Measurements from ENCODE around the genes CCDC120, GAGE10 and GAGE12H.

DNA sequence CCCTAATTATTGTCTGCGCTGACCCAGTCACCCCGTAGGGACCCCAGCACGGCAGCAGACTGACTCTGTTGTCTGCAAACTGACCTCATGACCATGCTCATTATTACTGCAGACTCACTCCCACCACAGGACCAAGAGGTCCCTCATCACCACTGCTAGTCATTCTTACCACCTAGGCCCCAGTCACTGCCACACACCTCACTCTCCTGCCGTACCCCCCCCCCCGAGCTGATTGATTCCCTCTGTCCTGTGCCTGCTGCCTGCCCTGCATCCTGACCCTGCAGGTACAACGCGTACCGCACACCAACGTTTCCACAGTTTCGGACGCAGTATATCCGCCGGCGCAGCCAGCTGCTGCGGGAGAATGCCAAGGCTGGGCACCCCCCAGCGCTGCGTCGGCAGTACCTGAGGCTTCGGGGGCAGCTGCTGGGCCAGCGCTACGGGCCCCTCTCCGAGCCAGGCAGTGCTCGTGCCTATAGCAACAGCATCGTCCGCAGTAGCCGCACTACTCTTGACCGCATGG, 1.2 kb downstream of the WDR13 start:
- PRO-cap = no peak

DNA sequence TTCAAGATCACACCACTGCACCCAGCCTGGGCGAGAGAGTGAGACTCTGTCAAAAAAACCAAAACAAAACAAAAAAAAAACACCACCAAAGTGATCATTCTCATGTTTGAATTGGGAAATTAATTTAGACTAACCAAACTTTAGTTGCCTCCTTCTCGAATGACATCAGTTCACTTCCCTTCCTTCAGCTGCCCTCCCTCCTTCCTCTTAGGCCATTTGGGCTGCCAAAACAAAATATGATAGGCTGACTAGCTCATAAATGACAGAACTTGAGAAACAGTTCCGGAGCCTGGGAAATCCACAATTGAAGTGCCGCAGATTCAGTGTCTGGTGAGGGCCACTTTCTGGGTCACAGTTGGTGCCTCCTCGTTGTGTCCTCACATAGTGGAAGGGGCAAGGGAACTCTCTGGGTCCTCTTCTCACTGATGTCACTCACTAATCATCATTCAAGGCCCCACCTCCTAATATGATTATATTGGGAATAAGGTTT, 16.1 kb upstream of the WAS start:
- PRO-cap = no peak

DNA sequence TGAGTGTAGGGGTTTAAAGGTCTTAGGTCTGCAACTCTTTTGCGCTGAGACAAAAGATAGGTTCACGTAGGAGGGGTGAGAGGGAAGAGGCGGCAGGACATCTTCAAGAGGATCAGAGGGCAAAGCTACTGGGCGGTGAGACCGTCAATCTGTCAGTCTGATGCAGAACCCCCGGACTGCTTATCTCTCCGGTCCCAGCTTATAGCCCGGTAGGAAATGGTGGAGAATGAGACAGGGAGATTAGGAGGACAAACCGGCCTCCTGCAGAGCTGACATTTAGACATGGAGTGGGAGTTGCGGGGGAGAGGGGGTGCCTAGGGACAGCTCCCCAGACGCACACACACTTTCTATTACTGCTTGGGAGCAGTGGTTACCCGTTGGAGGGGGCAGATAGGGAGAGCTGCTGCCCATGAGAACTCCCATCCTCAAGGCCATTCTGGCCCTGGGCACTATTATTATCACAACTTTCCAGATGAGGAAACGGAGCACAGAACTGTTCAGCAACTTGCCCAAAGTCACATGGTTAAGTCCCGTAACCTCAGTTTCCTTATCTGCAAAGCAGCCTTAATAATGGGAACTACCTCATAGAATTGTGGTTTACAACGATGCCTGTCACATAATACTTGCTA, 1.2 kb upstream of the HDAC6 start:
- PRO-cap = no peak

GRCh38 chrX:48801168-48801858, 554 bp upstream of the HDAC6 start:
- PRO-cap = bidirectional peak, plus-strand start at chrX:48801396, minus-strand start at chrX:48801346; bidirectional peak, plus-strand start at chrX:48802037, minus-strand start at chrX:48801676

DNA sequence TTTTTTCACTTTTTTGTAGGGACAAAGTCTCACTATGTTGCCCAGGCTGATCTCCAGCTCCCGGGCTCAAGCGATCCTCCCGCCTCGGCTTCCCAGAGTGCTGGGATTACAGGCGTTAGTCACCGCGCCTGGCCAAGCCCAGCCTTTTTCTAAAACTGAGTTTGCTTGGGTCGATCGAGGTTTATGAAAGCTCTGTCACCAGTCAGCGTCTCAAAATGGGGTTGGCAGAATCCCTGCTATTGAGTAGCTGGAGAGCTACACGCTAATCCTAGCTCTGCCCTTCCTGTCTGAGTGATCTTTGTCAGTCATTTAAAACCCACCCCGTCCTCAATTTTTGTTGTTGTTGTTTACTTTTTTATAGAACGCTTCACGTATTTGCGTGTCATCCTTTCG, 1.4 kb upstream of the OTUD5 start:
- PRO-cap = unidirectional peak, minus-strand start at position 99 of the sequence; unidirectional peak, minus-strand start at position 157 of the sequence

DNA sequence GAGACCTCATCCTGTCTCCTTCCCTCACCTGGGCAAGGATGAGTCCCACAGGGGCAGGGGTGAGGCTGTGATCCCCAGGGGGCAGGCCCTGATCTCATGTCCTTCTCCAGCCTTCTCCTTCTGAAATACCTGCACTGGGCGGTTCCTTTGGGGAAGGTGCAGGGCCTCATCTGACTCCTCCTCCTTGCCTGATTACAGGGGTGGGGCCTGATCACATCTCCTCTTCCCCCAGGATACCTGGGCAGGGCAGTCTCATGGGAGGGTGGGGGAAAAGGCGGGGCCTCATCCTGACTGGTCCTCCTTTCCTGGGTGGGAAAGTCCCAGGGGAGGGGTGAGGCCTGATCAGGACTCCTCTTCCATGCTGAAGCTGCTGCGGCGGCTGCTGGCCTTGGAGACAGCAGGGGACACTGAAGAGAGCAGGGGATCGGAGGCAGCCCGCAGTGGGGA, 13.3 kb downstream of the TFE3 start:
- PRO-cap = no peak

- PRO-cap = unidirectional peak, plus-strand start at chrX:49059015
Observed at GRCh38 chrX:49058681-49059141, at the start of gene CCDC120. CCDC120 (plus strand) TSS chrX:49058999.

DNA sequence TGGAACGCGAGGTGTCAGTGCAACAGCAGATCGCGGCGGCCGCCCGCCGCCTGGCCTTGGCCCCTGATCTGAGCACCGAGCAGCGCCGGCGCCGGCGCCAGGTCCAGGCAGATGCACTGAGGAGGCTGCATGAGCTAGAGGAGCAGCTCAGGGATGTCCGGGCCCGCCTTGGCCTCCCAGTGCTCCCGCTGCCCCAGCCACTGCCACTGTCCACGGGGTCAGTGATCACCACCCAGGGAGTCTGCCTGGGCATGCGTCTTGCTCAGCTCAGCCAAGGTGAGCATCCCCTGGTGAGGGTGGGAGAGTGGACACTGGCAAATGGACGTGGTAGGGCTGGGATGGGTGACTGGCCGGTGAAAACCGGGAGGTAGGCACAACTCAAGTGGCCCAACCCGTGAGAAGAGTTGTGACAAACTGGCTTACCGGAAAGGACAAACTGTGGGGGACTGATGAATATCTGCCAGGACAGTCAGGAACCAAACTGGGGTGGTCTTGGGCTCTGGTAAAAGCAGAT, 5.6 kb downstream of the CCDC120 start:
- PRO-cap = no peak

DNA sequence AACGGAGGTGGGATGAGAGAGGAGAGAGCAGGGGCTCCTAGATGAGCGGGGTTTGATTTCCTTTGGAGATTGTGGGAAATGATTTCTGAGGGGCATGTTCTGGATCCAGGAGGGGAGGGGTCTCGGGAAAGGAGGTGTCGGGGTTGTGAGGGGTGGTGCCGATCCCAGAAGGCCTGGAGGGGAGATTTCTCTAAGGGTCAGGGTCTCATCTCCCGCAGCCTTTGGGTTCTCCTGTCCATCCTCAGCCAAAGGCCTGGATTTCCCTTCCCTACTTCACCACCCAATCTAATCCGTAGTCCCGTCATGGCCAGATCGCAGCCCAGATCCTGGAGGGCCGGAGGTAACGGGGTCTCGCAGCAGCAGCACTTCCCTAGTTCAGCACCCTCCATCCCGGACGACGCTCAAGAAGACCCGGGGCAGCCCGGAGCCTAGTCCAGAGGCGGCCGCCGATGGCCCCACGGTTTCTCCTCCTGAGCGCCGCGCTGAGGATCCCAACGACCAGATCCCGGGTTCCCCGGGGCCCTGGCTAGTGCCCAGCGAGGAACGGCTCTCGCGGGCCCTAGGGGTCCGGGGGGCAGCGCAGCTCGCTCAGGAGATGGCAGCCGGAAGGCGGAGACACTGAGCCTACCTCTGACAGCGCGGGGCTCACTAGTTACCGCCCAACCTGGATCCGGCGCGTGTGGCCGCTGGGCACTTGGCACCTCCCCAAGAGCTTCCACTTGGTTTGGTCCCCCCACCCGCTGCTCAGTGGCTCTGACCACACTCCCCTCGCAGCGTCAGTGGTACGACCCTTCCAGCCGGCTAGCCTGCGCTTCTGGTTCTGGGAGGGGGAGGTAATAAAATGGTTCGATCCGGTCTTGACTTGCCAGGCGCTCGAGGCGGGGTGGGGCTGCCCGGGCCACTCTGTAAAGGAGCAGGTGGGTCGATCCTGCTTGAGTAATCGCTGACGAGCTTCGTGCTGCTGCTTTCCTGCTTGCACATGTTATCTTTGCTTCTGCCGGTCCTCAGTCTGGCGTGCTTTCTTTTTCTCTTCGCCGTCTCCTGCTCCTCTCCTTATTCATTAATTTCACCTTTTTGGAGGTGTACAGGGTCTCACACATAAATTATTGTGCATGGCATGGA, 3.6 kb downstream of the MAGIX start:
- PRO-cap = bidirectional peak, plus-strand start at position 935 of the sequence, minus-strand start at position 778 of the sequence

GRCh38 chrX:49303196-49303939, at the start of gene GAGE10:
GAGE10 (plus strand) TSS chrX:49303646.
- PRO-cap = no peak

GRCh38 chrX:49579639-49580006, at the start of gene GAGE12H:
GAGE12H (plus strand) TSS chrX:49579949.
- PRO-cap = no peak

- PRO-cap = no peak
Observed at GRCh38 chrX:49881254-49881643, 2.0 kb downstream of the USP27X start.

DNA sequence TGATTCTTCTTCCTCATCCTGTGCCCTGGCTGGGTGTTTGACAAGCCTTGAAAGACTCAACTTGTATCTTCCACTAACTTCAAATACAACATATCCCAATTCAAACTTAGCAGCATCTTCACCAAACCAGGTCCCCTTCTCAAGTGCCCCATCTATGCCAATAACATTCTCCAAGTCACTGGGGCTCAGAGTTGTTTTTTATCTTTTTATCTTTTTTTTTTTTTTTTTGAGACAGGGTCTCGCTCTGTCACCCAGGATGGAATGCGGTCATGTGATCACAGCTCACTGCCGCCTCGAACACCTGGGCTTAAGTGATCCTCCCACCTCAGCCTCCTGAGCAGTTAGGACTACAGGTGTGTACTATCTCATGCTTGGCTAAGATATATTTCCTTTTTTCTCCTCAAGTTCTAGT, 153.8 kb upstream of the DGKK start:
- PRO-cap = no peak

GRCh38 chrX:50643908-50644071, 170.2 kb downstream of the SHROOM4 start:
- PRO-cap = no peak

GRCh38 chrX:51891710-51892756, 1.4 kb upstream of the MAGED1 start:
- PRO-cap = no peak

DNA sequence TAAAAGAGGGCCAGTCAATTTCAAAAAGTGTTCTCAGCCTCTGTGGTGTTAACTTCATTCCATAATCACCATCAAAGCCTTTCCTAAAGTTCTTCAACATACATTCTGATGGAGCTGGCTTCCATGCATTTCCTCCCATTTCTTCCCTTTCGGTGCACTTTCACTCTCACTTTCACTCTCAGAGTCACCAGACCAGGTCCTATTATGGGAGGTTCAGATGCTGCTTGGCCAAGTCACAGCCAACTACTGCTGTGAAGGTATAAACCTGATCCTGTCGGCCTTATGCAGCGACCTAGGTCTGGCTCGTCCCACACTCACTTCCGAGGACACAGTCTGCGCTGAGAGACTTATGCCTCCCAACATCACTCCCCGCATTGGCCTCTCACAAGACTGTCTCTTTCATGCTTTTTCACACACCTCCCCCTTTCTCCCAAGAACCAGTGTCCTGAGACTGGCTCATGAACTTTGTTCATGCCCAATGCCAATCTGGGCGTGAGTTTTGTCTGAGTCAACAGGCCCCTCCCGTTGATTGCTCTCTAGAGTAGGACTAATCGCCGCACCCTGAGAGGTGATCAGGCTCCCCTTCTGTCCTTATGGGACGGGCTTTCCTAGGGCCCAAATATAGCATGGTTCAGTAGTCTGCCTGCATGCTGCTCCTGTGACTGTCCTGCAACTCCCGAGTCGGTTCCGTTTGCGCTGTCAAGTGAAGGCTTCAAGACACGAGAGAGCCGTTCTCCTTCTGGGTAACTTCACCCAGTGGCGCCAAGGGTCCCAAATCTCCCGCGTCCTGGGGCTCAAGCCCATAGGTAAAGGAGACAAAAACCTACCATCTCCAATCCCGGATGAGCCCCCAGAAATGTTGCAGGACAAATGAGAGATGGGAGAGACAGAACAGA, 60.9 kb upstream of the XAGE1B start:
- PRO-cap = no peak

DNA sequence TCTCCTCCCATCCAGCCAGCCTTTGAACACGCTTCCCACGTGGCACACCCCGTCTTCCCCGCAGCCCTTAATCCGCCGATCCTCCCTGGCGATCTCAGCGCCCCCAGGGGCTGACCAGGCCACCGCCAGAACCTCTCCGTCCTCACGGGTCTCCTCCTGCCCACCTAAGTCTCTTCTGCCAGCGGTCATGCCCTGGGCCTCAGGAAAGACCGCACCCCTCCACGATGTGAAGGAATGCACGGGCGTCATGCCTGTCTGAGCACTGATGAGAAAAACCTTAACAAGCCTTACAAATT, 23.0 kb downstream of the FAM156A start:
- PRO-cap = unidirectional peak, minus-strand start at position 177 of the sequence

DNA sequence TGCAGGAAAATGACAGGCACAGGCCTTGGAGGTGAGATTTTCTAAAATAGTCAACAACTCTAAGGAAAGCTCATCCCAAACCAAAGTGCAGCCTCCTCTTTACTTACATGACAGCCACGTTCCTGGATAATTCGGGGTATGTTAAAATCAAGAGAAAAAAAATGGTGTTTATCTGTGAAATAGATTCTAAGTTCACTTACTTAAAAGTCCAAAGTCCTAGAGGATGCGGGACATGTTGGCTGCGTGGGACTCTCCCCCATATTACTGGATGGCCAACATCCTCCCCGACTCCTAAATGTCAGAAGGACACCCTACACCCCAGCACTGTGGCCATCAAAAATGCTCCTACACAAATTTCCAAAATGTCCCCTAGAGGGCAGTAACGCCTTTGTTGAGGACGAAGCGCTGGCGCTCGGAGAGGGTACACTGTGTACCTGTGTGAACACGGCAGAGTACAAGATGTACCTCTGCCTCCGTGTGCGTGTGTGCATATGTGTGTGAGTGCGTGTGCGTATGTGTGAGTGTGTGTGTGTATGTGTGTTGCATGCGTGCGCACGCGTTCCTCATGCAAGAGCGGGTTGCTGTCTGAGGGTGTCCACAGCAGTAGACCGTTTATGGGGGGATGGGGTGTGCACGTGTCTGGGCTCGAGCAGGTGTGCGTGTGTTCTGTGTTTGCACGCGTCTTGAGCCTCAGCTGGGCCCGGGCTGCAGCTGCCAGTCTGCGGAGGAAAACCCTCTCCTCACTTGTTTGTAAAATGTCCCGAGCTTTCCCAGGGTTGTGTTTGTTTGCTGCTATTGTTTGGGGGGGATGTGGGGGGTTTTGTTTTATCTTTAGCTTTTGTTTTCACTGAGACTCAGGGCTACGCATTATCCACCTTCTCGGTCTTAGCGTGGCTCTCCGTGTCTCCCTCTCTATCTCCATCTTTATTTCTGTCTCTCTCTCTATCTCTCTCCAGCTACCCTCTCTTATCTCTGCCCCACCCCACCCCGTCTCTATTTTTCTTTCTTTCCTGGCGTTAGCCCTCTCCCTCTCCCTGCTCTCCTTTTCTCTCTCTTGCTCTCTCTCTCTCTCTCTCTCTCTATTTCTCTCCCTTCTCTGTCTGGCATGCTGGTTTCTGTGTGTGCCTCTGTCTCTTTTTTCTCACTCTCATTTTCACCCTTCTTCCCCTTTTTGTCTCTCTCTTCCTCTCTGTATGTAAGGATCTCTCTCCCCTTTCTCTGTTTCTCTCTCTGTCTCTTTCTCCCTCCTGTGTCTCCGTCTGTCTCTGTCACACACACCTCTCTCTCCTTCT, 10.4 kb upstream of the TSPYL2 start:
- PRO-cap = no peak

GRCh38 chrX:53087685-53087936, 5.4 kb downstream of the TSPYL2 start:
- PRO-cap = no peak

DNA sequence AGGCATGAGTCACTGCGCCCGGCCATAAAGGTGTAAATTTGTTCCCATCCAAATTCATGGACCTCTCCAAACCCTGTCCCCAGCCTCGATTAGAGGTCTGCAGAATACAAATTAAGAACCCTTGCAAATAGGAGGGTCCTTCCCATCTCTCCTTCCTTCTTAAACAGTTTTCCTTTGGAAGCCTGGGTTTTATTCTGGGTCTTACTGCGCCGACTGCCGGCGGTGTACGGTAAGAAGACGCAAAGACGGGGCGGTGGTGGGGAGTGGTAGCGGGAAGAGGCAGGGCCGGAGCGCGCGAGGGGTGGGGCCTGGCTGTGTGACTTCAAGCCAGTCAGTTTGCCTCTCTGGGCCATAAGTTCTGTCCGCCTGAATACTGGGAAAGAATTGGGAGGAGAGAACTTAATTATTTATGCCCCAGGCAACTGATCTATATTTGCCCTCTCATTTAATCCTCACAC, 841 bp upstream of the KANTR start:
- PRO-cap = no peak

Measured in progenitor cell of endocrine pancreas (in vitro differentiated cells).